ENCODE results near the gene SNX2.

GRCh38 chr5:116337764-116338567, 236.7 kb downstream of the SEMA6A start:
- RRBS, result no CpG with 5 or more reads among the region's 2 CpGs

- RRBS, result no CpG with 5 or more reads among the region's 9 CpGs
These were observed 29.6 kb downstream of the SEMA6A start for GRCh38 chr5:116544924-116545455.

DNA sequence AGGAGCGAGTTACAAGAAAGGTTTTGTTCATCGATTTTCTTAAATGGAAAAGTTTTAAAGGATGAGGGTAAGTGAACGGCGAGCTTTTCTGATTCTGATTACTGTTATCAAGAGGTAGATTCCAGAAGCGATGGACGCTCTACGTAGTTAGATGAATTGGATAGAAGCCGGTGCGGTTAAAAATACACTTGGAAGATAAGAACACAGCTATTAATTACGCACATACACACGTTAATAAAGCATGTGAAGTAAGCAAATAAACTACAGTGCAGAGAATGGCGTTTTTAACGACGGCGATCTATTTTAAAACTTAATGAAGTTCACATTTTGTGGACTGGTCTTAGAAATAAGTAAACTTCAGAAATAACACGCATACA, 601 bp upstream of the SEMA6A start:
- RRBS, result no CpG with 5 or more reads among the region's 16 CpGs

GRCh38 chr5:116681669-116682007, 107.0 kb upstream of the SEMA6A start:
- RRBS, result no CpG with 5 or more reads among the region's 3 CpGs

GRCh38 chr5:117147371-117147570, 572.6 kb upstream of the SEMA6A start:
- RRBS, result no CpG with 5 or more reads among the region's 2 CpGs

GRCh38 chr5:118561951-118562320, 426.4 kb downstream of the DTWD2 start:
- RRBS, result no CpG with 5 or more reads among the region's 3 CpGs

DNA sequence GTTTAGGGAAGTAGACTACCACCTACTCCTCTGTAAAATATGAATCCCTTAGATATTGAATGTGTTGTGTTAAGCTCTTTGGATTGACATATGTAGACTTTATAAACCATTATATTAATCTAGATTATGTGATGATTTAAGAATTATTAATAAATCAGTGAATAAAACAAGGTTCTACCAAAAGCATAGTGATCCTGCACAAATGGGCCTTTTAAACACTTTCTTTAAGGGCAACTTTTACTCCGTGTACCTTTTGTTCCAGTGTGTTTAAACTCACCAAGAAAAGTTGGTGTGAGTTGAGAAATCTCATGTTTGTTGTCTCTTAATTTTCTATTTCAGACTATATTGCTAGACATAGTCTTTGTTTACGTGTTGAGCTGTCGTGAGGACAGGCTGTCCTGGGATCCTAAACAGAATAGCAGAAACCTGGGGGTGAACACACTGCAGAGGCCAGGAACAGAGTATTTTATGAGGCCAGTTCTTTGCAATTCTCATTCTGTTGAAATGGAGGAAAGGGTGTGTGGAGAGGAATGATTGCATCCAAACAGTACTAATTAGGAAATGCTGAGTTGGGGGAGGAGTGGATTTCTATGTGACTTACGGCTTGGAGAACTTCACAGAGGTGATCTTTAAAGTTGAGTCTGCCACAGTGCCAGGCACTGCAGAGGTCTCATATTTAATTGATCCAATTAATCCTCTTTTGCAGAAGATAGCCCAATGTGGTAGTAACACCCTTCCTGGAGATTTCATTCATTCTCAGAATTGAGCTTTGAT, 84.9 kb upstream of the TNFAIP8 start:
- RRBS, result no CpG with 5 or more reads among the region's 4 CpGs

DNA sequence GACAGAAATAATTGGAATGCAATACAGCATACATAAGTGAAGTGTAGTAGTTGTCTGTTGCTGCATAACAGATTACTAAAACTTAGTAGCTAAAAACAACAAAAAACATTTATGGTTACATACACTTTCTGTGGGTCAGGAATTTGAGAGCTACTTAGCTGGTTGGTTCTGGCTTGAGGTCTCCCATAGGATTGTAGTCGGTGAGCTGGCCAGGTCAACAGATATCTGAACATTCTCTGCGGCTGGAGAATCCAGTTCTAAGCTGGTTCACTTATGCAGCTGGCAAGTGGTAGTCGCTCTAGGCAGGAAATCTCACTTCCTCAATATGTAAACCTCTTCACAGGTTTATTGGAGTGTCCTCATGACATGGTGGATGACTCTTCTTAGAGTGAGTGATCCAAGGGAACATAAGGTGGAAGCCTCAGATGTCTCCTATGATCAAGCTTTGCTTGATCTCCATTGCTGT, 65.7 kb upstream of the TNFAIP8 start:
- RRBS, result no CpG with 5 or more reads among the region's 3 CpGs

DNA sequence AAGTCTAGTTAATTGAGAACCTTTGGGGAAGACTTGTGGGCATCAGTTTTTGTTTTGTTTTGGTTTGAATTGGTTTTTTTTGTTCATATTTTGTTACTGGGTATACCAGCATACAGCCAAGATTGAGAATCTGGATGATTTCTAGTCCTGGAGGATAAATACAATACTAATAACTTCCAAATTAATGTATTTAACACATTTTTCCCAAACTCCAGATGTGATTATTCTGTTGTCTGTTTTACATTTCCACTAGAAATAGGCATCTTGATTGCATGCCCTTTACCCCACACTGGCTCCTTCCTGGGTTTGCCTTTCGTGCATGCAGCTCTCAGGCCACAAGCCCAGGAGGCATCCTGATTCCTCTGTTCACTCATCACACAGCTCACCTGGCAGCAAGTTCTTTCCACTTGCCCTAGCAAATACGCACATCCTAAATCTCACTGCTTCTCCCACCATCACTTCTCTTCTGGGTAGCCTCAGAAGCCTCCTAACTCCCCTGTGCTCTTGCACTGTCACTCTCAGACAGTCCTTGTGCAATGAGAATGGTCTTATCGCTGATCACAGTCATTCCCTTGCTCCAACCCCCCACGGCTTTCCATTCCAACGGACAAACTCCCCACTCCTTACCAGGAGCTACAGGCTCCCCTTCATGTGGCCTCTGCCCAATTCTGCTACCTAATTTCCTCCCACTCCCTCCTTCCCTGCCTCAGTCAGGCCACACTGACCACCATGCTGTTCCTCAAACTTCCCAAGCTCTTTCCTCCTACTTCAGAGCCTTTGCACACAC, 34.4 kb upstream of the TNFAIP8 start:
- RRBS, result no CpG with 5 or more reads among the region's 5 CpGs

DNA sequence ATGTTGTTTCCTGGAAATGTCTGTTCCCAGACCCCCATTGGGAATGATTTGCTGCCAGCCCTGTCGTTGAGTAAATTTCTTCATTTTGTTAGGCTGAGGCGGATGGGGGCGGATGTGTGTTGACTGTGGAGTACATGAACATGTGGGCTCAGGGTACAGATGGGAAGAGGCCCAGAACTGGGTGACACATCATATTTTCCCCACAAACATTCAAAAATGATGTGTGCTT, 28.8 kb upstream of the TNFAIP8 start:
- RRBS, result no CpG with 5 or more reads among the region's 3 CpGs

GRCh38 chr5:119779926-119780551, 150.7 kb downstream of the FAM170A start:
- RRBS, result no CpG with 5 or more reads among the region's 17 CpGs

GRCh38 chr5:120700491-120701030, 236.5 kb downstream of the PRR16 start:
- RRBS, result no CpG with 5 or more reads among the region's 12 CpGs

GRCh38 chr5:122126149-122126777, 3.1 kb upstream of the ZNF474 start:
- RRBS, result no CpG with 5 or more reads among the region's 2 CpGs

DNA sequence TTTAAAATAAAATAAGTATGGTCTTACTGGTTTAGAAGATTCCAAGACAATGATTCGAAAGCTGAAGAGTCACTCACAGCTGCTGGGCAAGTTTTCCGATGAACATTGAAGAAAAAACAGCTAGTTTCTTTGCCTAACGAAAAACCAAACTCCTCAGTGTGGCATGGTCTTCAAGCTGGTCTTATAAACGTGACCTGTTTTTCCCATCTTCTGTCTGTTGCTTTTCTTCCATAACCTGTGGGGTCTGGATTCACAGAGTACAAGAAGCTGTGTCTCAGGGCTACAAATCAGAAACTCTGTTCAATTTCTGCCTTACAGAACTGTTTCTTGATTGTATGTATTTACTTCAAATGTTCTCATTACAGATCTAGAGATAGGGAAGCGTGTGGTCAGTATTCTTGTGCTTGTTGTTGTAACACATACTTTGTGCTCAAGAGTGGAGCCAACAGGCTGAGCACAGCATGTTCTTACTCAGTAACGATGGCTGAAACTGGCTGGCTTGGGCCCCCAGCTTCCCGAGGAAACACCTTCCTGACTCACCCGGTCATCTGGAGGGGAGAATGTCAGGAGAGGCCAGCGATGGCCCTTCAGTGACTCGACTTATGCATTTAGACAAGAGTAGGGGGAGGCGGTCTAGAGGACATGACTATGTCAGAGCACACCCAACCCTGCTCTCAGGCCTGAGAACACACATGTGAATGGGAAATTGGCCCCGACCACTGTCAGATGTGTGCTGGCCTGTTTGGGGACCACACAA, 5.2 kb upstream of the ENSG00000250803 start:
- RRBS, result no CpG with 5 or more reads among the region's 12 CpGs

- RRBS, result no CpG with 5 or more reads among the region's 3 CpGs
These were observed 3.9 kb downstream of the ENSG00000250803 start for GRCh38 chr5:122163622-122164473.

- RRBS, result no CpG with 5 or more reads among the region's 13 CpGs
These were observed 71.3 kb downstream of the SNCAIP start for GRCh38 chr5:122383375-122383778.

DNA sequence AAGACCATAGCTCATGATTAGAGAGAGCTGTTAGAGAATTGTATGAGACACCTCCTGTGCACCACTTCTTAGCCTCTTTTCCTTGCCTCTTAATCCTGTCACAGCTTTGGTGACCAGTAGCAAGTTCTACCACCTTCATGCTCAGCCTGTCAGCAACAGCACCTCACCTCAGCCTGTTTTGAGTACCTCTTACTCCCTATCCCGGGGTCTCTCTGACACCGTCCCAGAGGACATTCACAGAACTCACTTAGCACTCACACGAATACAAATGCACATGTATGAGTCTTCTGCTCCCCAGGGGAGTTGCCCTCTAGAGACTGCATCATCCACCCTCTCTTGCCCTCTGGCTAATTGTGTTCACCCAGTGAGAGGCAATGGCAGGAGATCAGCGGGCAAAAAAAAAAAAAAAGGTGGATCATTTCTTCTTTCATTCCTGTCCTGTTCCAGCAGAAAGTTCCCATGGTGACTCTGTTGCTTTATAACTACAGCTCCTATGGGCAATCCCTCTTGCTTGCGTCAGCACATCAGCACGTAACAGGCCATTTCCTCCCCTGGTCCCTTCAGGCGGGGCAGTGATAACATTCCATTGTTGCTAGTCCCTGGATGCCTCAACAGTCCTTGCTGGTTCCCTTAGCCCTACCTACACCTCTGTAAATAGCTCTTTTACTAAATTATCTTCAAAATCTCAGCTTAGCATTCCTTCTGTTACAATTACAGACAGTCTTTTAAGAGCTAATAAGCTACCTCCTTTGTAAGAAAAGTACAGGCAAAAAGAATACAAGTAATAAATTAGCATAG, 23.5 kb upstream of the SNX2 start:
- RRBS, result no CpG with 5 or more reads among the region's 7 CpGs

GRCh38 chr5:122774951-122775812, at the start of gene SNX2:
Gene SNX2 (plus strand): TSS chr5:122775080.
- RRBS, result 2% methylated on average over 6 of the region's 65 CpGs

GRCh38 chr5:122844807-122845183, 618 bp upstream of the SNX24 start:
- RRBS, result no CpG with 5 or more reads among the region's 20 CpGs

Measured in HCT116 (cell line).